Glomerular endothelial cell (primary cell): Measurements from ENCODE around the genes PLCXD1 and ASMT.

DNA sequence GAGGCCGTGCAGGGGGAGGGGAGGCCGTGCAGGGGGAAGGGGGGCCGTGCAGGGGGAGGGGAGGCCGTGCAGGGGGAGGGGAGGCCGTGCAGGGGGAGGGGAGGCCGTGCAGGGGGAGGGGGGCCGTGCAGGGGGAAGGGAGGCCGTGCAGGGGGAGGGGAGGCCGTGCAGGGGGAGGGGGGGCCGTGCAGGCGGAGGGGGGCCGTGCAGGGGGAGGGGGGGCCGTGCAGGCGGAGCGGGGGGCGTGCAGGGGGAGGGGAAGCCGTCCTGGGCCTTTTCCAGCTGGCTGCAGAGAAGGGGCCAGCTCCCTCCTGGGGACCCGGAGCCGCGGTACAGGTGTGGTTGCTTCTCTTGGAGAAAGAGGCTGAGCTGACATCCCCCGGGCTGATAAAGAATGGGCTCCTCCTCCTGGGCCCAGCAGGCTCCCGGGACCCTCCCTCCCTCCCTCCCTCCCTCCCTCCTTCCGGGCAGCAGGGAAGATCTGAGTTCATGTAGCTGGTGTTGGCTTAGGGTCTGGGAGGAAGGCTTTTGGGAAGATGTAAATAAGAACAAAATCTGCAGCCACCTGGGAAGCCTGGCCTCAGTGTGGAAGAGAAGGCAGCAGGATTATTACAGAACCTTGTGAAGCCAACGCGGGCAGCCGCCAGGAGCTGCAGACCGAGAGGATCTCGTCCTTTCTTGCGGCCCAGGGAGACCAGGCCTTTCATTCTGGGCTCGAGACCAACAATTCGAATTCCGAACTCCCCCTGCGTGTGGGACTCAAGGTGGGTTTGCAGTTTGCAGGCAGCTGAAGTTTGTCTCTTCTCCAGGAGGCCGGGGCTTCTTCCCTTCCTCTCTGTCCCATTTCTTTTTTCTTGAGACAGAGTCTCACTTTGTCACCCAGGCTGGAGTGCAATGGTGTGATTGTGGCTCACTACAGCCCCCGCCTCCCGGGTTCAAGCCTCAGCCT lies at the start of gene PLCXD1:
Gene PLCXD1, plus strand, starts transcription at position 461 of the 949 bp plus-strand sequence.
- RAMPAGE, long total RNA: no peak

DNA sequence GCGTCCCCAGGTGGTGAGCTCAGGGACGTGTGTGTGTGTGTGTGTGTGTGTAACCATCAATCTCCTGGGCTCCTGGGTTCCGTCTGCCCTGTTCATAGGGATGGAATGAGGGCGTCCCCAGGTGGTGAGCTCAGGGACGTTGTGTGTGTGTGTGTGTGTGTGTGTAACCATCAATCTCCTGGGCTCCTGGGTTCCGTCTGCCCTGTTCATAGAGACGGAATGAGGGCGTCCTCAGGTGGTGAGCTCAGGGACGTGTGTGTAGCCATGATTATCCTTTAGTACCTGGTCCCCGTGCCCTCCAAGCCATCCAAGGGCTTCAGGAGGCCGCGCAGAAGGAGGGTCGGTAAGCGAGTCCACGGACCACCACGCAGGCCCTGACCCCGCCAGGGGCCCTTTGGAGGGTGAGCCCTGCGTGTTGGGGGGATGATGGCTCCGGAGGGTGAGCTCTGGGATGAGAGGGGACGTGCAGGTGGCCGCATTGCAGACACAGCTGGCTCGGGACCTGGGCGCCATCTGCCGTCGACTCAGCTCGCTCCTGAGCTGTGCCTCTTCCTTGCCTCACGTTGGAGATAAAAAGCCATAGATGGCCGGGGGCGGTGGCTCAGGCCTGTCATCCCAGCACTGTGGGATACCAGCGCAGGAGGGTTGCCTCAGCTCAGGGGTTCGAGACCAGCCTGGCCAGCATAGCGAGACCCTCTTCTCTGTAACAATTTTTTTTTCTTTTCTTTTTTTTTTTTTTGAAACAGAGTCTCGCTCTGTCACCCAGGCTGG lies 5.4 kb upstream of the GTPBP6 start:
- RAMPAGE, long total RNA: no peak

DNA sequence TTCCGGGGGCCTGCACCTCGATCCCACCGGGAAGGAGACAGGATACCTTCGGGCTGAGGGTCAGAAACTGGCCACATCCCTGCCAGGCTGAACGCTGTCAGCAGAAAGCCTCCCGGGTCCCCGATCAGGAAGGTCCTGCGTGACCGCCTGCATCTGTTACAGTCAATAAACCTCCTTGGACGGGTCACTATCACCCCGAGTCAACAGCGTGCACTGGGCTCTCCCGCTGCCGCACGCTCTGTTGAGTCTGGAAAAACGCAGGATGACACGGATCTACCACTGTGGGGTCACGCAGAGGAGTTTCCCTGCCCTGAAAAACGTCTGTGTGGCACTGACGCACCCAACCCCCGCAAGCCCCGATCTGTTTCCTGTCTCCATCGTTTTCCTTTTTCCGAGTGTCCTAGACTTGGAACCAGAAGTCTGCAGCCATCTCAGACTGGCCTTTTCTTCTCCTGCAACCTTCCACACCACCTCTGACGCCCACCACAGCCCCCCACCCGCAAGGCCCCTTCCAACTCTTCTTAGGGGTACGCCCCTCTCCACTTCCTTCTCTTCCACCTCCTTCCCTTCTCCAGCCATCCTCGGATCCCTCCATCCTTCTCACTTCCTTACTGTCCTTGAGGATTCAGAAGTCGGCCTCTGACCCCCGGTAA lies 12.0 kb downstream of the PPP2R3B start:
- RAMPAGE, long total RNA: no peak

GRCh38 chrX:1384798-1385926 lies 6.8 kb downstream of the SLC25A6 start:
- RAMPAGE, long total RNA: no peak

GRCh38 chrX:1391236-1391876 lies 557 bp downstream of the SLC25A6 start:
- RAMPAGE, long total RNA: no peak

- RAMPAGE, long total RNA: no peak
Observed at GRCh38 chrX:1394908-1395612, 3.1 kb upstream of the SLC25A6 start.

DNA sequence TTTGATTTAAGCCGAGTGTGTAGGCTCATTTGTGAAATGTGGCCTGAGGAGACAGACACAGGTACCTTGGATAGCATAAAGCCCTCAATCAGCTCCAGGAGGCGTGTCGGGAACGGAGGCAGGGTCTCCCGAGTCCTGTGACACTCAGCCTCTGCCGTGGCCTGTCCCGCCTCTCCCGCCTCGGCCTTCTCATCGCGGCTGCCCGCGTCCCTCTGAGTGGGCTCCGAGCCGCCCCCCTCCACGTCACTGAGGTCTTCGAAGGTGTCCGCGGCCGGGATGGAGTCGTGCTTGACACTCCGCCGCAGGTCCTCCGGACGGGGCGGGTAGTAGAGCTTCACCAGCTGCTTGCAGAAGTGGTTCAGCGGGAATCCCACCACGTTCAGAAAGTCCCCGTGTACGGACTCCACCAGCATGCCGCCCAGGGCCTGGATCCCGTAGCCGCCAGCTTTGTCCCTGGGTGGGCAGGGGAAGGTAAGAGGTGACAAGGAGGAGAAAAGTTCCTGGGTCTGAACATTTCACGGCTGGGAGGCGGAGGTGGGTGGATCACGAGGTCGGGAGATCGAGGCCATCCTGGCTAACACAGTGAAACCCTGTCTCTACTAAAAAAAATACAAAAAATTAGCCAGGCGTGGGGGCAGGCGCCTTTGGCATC lies 24.9 kb downstream of the ASMTL start:
- RAMPAGE, long total RNA: no peak

DNA sequence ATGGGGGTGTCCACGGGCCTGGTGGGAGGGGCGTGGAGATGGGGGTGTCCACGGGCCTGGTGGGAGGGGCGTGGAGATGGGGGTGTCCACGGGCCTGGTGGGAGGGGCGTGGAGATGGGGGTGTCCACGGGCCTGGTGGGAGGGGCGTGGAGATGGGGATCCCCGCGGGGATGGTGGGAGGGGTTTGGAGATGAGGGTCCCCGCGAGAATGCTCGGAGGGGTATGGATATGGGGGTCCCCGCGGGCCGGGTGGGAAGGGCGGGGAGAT lies 1.1 kb upstream of the ASMTL start:
- RAMPAGE, long total RNA: no peak

- RAMPAGE, long total RNA: no peak
Observed at GRCh38 chrX:1493307-1493878, 40.7 kb upstream of the ASMTL start.

DNA sequence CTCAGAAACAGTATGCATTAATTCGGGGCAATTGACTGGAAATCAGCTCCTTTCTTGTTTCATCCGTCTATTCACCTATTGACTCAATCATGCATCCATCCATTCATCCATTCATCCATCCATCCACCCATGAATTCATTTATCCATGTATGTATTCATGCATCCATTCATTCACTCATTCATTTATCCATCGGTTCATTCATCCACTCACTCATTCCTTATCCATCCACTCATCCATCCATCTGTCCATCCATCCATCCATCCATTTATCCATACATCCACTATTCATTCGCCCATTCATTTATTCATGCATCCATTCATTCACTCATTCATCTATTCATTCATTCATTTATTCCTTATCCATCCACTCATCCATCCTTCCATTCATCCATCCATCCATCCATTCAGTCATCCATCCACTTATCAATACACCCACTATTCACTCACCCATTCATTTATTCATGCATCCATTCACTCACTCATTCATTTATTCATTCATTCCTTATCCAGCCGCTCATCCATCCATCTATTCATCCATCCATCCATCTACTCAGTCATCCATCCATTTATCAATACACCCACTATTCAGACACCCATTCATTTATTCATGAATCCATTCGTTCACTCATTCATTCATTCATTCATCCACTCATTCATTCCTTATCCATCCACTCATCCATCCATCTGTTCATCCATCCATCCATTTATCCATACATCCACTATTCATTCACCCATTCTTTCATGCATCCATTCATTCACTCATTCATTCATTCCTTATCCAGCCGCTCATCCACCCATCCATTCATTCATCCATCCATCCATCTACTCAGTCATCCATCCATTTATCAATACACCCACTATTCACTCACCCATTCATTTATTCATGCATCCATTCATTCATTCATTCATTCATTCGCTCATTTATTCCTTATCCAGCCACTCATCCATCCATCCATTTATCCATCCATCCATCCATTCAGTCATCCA lies 11.2 kb downstream of the P2RY8 start:
- RAMPAGE, long total RNA: no peak

- RAMPAGE, long total RNA: no peak
Observed at GRCh38 chrX:1530828-1532057, 5.7 kb downstream of the P2RY8 start.

GRCh38 chrX:1614817-1615265 lies at the start of gene ASMT:
TSS of gene ASMT (plus strand) at chrX:1615059.
- RAMPAGE, long total RNA: no peak

DNA sequence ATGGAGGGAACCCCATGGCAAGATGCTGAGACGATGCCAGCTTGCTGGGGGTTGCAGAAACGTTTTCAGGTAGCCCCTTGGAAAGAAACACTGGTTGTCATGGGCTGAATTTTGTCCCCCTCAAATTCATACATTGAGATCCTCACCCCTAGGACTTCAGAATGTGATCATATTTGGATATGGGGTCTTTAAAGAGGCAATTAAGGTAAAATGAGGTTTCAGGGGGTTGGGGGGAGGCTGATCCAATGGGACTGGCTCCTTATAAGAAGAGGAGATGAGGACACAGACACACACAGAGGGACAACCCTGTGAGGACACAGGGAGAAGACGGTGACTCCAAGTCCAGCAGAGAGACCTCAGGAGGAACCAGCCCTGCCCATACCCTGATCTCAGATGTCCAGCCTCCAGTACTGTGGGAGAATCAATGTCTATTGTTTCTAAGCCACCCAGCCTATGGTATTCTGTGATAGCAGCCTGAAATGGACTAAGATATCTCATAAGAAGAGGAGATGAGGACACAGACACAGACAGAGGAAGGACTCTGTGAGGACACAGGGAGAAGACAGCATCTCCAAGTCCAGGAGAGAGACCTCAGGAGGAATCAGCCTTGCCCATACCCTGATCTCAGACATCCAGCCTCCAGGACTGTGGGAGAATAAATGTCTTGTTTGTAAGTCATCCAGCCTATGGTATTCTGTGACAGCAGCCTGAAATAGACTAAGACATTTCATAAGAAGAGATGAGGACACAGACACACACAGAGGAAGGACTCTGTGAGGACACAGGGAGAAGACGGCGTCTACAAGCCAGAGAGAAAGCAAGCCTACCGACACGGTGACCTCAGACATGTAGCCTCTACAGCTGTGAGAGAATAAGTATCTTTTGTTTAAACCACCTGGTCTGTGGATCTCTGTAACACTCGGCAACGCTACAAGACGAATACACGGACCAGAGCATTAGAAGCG lies 112.3 kb downstream of the DHRSX start:
- RAMPAGE, long total RNA: no peak

- RAMPAGE, long total RNA: no peak
Observed at GRCh38 chrX:2629943-2630333, 61.2 kb upstream of the CD99 start.

- RAMPAGE, long total RNA: no peak
Observed at GRCh38 chrX:2654638-2655989, 36.0 kb upstream of the CD99 start.

DNA sequence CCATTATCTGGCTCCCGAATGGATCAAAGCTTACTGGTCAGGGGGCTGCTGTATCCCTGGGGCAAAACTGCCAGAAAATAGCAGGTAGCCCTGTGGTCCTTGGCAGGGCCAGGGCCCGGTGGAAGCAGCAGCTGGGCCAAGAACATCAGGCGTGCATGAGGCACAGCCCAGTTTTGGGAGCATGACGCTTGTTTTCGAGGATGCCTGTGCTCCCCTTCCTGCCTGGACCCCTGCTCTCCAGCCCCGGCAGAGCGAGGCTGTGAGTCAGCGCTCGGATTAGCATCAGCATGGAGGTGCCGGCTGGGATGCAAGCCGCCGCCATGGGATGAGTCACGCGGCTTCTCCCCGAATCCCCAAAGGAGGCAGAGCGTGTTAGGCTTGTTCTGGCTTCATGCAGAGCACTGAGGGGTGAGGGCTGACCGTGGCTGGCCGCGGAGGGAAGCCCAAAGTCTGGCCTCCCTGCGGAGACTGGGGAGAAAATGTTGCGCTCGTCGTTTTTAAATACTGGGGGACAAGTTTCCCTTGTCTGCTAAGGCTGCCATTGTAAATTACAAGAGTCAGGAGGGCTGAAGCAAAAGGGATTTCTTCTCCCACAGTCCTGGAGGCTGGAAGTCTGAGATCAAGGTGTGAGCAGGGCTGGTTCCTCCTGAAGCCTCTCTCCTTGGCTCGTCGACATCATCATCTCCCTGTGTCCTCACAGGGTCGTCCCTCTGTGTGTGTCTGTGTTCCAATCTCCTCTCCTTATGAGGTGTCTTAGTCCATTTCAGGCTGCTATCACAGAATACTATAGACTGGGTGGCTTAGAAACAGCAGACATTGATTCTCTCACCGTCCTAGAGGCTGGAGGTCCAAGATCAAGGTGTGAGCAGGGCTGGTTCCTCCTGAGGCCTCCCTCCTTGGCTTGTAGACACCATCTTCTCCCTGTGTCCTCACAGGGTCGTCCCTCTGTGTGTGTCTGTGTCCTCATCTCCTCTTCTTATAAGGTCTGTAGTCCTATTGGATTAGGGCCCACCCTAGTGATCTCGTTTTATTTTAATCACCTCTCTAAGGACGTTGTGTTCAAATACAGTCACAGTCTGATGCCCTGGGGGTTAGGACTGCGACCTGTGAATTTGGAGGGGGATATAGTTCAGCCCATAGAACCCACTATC lies 23.6 kb upstream of the GYG2 start:
- RAMPAGE, long total RNA: no peak

DNA sequence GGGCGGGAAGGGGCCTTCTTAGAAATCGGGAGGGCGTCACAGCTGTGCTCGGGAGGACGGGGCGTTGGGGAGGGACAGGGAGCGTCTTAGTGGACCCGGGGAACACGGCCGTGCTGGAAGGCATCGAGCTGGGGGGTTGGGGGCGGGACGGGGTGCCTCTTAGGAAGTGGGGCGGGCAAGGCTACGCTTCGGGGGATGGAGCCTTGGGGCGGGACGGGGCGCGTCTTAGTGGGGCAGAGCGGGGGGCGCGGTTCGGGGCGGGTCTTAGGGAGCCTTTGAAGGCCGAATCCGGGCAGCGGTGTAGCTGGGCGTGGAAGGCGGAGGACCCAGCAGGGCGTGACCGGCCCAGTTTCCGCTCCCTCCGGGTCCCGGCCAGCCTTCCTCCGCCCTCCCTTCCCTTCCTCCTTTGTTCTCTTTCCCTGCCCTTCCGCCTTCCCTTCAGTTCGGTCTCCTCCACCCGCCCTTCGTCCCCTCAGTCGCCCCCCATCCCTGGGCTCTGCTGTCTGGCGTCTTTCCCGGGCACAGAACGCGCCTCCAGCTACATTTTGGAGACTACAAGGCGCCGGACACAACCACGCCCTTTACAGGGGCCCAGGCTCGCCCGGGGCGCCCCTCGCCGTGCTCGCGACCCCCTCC lies 478 bp downstream of the ARSD start:
- RAMPAGE, long total RNA: no peak

DNA sequence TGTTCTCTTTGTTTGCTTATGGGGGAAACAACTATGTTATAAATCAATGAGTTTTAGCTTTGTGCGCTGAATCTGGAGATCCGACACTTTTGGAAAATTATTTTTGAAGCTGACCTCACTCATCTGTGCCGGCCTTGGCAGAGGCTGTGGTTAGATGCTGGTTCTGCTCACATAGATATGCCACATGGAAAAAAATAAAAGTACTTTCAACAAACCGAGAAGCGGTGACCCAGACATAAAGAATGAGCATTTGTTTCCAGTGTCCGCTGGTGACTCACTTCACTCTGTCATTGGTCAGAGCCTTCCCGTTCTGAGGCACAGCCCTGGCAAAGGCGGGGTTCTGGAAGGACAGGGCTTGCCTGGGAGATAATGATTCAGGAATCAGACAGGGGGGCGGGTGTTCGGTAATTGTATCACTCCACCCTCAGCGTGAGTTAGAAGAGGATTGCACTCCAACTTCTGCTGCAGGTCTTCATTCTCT lies 172.4 kb upstream of the MXRA5 start:
- RAMPAGE, long total RNA: no peak

GRCh38 chrX:3607522-3608282 lies 105.7 kb downstream of the PRKX start:
- RAMPAGE, long total RNA: no peak

- RAMPAGE, long total RNA: no peak
Observed at GRCh38 chrX:3707466-3708146, 5.8 kb downstream of the PRKX start.